Occipital lobe (tissue), 2 donors: Measurements from ENCODE around the genes PRG4, PDC and PTGS2.

DNA sequence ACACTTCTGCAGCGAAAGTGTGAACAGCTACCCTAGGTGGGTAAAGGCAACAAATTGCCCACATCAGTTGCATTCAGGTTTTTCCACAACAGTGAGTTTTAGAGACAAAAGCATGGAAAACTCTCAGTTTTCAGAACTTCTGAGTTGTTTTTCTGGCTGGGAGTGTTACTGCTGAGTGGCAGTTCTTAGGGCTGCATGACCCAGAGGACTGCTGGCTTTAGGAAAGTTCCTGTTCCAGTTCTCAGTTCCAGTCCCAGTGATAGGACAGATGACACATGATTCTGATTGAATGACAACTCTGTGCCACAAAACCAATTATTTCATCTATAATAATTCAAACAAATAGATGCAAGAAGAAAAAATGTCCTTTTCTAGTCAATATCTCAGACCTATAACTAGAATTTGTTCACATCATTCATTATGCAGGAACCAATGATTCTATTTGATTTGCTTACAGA is 29.3 kb upstream of the IVNS1ABP start:
- RAMPAGE, long total RNA = no peak

GRCh38 chr1:185373582-185374178 is 56.6 kb upstream of the IVNS1ABP start:
- RAMPAGE, long total RNA = no peak

- RAMPAGE, long total RNA = no peak
Measured at GRCh38 chr1:185374658-185375006, 57.6 kb upstream of the IVNS1ABP start.

DNA sequence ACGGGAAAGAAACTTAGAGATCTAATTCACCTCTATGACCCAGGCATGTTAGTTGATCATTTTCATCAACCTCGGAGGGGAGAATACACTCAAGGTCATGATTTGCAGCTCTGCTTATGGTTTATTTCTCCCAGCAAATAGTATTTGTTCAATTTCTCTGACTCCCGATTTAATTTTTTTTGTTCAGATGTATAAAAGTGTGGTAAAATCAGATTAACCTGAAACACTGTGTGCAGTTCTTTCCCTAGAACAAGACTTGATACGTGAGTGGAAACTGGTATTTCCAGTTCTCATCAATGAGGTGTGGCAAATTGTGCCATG is 76.7 kb upstream of the IVNS1ABP start:
- RAMPAGE, long total RNA = no peak

DNA sequence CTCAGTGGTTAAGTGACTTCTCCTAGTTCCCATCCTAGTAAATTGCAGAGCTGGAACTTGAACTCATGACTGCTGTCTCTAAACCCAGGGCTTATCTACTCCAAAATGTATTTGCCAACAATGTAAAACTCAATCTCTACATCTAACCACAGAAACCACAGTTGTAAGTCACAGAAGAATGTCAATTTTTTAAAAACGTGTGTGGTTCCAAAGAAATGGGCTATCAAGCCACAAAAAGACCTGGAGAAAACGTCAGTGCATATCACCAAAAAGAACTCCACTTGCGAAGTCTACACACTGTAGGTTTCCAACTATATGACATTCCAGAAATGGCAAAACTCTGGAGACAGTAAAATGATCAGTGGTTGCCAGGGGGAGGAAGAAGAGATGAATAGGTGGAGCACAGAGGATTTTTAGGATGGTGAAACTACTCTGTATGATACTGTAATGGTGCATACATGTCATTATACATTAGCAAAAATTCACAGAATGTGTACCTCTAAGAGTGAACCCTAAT is 172.5 kb upstream of the HMCN1 start:
- RAMPAGE, long total RNA = no peak

- RAMPAGE, long total RNA = no peak
Measured at GRCh38 chr1:185568335-185568850, 165.8 kb upstream of the HMCN1 start.

- RAMPAGE, long total RNA = no peak
Measured at GRCh38 chr1:185968947-185969301, 234.7 kb downstream of the HMCN1 start.

DNA sequence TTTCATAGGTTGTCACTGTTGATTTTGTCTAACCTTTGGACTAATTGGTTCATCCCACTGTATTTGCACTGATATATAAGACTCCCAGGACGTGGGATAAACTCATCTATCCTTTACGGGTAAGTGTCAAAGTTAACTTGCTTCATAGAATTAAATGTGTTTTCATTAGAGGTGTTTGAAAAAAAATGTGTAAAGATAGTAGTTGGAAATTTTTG is at the start of gene PRG4:
Gene PRG4 (plus strand): TSS at position 105 of the 215 bp plus-strand sequence.
- RAMPAGE, long total RNA = no peak

DNA sequence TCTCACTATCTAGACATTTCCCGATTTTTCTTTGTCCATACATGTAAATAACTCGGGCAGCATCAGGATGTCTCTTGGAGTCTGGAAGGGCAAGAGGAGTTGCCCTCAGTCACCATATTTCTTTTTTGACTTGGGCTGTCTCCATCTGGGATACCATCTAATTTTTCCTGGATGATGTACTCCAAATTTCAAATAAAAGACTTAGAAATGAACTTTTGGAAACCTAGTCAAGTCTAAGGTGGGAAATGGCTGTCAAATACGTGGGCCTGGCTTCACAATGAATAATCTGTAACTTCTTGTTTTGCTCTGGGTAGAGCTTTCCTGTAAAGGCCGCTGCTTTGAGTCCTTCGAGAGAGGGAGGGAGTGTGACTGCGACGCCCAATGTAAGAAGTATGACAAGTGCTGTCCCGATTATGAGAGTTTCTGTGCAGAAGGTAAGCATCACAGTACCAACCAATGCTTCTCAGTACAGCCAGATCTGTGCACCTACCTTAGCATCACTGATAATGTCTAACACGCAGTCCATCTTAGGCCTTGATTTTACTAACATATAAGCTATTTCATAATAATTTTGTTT is 5.3 kb downstream of the PRG4 start:
- RAMPAGE, long total RNA = no peak

DNA sequence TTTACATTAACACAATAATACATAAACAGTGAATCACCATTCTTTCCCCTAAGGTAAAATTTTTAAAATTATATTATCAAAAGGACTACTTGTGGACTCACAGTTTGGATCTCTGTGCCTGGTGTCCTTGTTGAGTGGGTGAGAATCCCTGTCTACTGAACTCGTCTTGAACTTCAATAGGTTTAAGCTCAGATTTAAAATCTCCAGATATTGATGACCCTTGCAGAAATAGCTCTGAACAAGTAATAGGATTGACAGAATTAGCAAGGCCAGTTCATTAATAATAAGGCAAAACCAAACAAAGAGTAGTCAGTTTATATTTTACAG is at the start of gene PDC:
Gene PDC (minus strand): TSS at position 157 of the 327 bp plus-strand sequence.
- RAMPAGE, long total RNA = no peak

- RAMPAGE, long total RNA = no peak
Measured at GRCh38 chr1:186679828-186681110, at the start of gene PTGS2. Gene PTGS2 (minus strand): TSS chr1:186680423.

DNA sequence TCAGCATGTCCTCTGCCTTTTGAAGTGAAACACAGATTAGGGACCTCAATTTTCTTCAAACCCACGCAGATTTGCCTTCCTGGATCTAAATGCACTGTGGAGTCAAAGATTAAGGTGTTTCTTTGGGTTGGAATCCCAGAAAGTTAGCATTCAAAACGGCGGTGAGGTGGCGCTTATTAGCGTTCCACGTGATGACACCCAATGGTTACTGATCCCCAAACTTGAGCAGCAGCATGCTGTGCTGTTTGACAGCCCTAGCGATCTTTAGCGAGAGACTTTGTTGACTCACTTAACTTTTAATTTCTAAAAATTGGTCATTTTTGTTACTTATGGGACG is 390 bp downstream of the PLA2G4A start:
- RAMPAGE, long total RNA = no peak

GRCh38 chr1:186948398-186949481 is 120.0 kb downstream of the PLA2G4A start:
- RAMPAGE, long total RNA = no peak

GRCh38 chr1:187073000-187073668 is 244.4 kb downstream of the PLA2G4A start:
- RAMPAGE, long total RNA = no peak

DNA sequence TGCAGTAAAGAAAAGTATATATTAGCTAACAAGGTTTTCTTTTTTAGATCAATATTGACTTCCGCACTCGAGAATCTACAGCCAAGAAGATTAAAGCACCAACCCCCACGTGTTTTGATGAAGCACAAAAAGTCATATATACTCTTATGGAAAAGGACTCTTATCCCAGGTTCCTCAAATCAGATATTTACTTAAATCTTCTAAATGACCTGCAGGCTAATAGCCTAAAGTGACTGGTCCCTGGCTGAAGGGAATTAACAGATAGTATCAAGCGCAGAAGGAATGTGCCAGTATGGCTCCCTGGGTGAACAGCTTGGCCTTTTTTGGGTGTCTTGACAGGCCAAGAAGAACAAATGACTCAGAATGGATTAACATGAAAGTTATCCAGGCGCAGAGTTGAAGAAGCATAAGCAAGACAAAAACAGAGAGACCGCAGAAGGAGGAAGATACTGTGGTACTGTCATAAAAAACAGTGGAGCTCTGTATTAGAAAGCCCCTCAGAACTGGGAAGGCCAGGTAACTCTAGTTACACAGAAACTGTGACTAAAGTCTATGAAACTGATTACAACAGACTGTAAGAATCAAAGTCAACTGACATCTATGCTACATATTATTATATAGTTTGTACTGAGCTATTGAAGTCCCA is 3.6 kb downstream of the RGS1 start:
- RAMPAGE, long total RNA = no peak

GRCh38 chr1:192628457-192628981 is 7.4 kb upstream of the RGS13 start:
- RAMPAGE, long total RNA = no peak

DNA sequence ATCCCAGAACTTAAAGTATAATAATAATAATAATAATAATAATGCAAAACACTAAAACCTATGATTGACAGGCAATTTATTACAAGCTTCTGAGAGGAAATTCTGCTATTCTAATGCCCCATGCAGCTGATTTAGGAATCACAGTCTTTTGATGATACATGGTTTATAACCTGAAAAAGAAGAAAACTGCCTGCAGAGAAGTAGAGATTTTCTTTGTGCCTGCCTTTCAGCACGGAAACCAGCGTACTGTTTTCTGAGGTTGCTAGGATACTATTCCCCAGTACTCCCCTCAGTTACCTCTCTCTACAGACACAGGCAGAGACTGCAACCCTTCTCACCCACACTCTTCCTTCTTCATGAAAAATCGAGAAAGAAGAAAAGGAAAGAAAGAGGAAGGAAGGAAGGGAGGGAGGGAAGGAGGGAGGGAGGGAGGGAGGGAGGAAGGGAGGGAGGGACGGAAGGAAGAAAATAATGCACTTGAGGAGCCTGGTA is 21.7 kb downstream of the RGS2 start:
- RAMPAGE, long total RNA = no peak

- RAMPAGE, long total RNA = no peak
Measured at GRCh38 chr1:192954857-192955263, 104.3 kb downstream of the UCHL5 start.

GRCh38 chr1:194289500-194290413 is 1103.3 kb upstream of the B3GALT2 start:
- RAMPAGE, long total RNA = no peak

DNA sequence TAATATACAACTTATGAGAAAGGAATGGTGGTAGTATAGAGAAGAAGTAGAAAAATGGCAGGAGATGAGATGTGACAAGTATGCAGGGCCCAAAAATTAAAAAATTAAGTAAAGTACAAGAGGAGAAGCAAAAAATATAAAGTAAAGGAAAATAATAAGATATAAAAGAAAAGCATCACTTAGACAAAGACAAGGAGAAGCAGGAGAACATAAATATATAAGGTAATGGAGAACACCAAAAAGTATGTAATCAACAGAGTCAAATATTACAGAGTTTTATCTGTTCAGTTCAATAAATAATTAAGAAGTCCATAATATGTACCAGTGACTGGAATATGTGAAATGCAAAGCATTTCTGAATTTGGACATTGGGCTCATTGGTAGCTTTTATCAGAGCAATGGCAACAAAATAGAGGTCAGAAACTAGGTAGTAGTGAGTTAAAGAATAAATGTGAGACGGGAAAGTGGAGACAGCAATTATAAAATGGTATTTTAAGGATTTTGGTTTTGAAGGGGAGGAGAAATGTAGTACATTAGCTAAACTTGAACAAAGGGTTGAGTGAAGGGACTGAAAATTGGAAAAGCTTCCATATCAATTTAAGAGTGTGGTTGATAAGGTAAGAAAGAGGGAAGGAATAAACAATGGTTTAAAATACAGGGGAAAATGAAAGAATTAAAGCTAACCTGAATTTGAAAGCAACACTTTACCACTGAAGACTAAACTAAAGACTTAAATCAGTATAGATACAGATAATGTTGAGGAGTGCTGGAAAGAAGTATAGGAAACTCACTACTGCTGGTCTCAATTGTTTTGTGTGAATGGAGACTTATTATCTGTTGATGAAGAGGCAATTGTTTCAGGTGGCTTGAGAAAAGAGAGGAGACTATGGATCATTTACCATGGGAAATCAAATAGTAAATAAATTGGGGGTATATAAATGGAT is 31.4 kb downstream of the CFH start:
- RAMPAGE, long total RNA = no peak